Endodermal cell (in vitro differentiated cells): ENCODE data around the gene TBC1D22A.

- PRO-cap, result no peak
Measured at GRCh38 chr22:46275717-46276453, 8.1 kb downstream of the TTC38 start.

GRCh38 chr22:46377772-46377974, 42.2 kb downstream of the TRMU start:
- PRO-cap, result unidirectional peak, plus-strand start at chr22:46377855

GRCh38 chr22:46421047-46421748, 85.7 kb downstream of the TRMU start:
- PRO-cap, result no peak

DNA sequence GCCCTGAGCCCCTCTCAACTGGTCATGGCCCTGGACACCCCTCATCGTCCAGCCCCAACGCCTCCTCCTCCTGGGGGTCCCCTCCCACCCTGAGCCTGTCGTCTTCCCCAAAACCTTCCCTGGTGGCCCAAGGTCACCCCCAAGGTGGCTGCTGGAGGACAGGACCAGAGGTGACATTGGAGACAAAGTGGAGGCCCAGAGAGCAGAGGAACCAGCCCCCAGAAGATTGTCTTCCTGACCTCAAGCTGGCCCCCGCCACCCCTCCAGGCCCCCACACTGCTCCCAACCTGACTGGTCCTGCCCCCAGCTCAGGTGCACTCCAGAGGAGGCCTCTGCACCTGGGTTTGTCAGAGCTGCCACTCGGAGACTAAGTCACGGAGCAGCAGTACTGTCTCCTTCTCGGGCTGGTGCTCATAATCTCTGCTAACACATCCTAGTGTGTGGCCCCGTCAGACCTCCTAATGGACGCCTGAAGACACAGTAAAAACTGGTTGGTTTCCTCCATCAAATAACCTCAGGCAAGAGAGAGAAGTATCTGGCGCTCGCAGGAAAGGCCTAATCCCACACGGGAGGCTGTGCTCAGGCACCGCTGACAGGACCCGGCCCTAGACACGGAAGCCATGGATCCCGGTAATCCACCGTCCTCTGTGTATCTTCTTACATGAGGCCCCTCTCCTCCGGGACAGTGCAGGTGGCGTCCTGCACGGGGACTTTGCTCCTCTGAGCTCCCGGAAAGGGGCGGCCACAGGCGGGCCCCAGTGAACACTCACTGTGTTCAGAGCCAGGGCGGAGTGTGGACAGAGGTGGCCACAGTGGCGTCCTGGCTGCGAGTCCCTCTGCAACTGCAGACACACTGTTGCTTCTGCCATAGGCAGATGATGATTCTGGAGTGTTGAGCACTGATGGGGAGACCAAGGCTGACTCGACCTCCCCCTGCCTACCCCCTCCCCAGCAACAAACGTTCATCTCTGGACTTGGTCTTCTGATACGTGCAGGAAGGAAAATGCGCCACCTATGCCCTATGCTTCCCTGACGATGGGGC, 95.3 kb downstream of the TRMU start:
- PRO-cap, result no peak

GRCh38 chr22:46547185-46547798, 9.9 kb upstream of the CELSR1 start:
- PRO-cap, result no peak

- PRO-cap, result no peak
Measured at GRCh38 chr22:46560506-46560984, 23.1 kb upstream of the CELSR1 start.

GRCh38 chr22:46576683-46577690, 39.6 kb upstream of the CELSR1 start:
- PRO-cap, result bidirectional peak, plus-strand start at chr22:46577185, minus-strand start at chr22:46576954

DNA sequence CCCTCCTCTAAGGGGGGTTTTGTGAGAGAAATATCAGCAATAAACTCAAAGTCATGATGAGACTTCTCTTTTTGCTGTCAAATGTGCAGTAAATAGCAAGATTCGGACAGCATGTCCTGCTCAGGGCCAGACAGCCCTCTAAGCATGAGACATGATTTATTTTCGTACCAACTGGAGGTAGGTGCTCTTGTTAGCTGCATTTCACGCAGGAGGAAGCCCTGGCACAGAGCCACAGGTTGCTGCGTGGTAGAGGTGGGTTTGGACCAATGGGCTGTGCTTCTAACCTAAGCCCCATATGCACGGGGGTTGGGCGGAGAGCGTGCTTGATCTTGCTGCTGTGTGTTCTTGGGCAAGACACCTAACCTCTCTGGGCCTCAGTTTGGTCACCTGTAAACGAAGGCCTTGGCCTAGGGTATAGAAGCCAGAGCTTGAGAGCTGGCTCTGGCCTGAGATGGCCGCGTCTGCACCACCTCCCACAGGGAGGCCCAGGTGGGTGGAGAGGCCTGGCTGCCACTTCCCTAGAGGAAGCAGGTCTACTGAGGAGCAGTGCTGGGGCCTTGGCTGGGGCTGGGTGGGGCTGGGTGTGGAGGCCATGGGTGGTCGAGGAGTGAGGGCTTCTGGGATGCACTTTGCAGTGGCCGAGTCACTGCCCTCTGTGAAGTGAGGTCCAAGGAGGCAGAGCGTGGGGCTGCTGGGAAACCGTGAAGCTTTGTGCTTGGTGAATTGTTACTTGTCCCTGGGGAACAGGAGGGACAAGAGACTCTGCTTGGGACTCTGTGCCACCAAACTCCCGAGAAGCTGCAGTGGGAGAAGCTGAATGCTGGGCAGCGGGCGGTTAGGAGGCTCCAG, 38.5 kb upstream of the GRAMD4 start:
- PRO-cap, result no peak

GRCh38 chr22:46653395-46653731, 33.2 kb downstream of the GRAMD4 start:
- PRO-cap, result no peak

- PRO-cap, result no peak
Measured at GRCh38 chr22:46657859-46658715, 37.9 kb downstream of the GRAMD4 start.

DNA sequence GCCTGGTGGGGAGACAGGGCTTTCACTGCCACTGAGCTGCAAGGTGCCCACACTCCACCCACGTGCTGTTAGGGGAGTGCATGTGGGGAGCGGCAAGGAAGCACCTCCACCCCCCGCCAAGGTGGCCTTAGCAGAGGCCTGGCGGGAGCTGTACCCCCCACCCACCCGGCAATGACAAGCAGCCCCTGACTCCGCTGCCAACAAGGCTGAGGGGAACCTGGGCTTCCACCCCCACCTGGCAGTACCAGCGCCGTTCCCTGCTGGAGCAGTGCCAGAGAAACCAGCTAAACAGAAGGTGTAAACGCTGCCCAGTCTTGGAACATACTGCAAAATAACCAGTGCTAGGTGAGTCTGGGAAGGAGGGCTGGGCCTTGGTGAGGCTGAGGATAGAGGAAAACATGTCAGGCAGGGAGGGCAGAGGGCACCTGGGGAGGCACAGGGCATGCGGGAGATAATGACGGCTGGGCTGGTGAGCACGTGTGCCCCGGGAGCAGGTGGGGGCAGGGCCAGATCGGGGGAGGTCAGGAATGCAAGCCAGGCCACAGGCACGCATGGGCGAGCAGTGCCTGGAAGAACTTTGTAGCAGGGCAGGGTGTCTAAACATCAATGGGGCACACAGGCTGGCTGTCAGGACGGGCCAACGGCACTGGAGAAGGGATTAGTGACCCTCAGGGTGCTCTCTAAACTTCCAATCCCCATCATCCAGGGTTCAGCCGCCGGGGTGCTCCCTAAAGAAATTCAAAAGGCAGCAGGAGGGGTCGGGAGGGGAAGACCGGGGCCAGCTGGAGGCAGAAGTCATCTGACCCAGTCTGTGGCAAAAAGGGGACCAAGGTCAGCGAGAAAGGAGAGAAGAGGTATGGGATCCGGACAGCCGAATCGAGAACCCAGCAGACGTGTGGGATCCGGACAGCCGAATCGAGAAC, 6.6 kb downstream of the CERK start:
- PRO-cap, result no peak

- PRO-cap, result no peak
Measured at GRCh38 chr22:46749188-46749850, 11.3 kb upstream of the CERK start.

DNA sequence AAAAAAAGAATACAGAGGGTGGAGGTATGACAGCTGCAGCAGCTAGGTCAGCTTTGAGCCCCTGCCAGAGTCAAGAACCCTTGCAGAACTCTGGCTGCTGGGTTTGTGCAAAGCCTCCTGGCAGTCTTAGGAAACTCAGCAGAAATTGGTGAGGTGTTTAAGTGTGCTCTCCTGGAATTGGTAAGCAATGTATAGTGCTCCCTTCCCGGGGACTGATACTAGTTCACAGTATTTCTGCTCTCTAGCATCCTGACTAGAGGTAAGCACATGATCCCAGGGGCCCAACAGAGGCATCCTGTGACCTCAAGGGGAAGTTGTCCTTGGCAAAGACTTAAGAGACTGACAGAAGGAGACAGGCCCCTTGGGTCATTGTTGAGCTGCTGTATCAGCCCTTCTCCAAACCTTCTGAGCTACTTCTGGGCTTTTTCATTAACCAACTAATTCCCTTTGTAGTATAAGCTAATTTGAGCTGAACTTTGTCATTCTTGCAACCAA, 4.4 kb upstream of the TBC1D22A start:
- PRO-cap, result no peak

DNA sequence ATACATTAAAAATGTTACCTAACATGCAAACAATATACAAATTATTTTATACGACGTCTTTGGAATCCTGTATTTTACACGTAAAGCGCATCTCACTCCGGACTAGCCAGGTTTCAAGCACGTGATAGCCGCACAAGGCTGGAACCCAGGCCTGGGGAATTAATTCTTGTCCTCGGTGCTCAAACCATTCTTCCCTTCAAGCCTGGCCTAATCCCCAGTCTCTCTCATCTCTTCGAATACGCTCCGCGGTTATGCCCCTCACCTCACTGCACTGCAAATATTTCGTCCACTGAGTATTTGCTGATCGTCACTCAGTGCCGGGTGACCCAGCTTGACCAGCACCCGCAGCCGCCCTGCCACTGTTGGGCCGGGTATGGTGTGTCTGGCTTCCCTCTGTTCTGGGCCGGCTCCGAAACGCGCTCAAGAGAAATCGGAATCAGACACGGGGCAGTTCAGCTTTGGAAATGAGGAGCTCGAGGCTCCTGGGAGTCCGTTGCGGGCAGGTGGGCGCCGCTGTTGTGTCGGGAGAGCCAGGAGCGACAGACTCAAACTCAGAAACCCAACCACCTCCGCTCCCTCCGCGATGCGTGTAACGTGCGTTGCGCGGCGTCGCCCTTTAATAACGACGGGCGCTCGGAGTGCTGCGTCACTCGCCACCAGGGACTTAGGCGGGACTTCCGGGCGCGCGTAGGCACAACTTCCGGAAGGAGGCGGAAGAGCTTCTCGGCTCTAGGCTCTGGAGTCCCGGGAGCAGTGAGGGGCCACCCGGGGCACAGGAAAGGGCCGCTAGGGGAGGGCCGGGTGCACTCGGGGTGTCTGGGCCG, at the start of gene TBC1D22A:
TBC1D22A (plus strand) TSS at position 713 of the 824 bp plus-strand sequence.
- PRO-cap, result unidirectional peak, plus-strand start at position 162 of the sequence; unidirectional peak, plus-strand start at position 217 of the sequence; bidirectional peak, plus-strand start at position 702 of the sequence, minus-strand start at position 591 of the sequence

DNA sequence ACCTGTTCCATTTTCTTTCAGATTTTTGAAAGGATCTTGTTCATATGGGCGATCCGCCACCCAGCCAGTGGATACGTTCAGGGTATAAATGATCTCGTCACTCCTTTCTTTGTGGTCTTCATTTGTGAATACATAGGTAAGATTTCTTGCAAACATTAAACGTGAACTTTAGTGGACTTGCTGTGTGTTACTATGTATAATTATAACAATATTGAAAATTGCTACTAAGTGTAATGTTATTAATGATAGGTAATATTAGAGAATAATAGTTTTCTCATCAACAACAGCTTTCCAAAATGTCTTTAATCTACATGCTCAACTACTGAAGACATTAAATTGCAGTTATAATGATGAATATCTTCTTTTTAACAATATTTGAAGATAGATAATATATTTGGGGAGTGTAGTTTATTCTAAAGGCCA, 149.6 kb downstream of the TBC1D22A start:
- PRO-cap, result no peak

DNA sequence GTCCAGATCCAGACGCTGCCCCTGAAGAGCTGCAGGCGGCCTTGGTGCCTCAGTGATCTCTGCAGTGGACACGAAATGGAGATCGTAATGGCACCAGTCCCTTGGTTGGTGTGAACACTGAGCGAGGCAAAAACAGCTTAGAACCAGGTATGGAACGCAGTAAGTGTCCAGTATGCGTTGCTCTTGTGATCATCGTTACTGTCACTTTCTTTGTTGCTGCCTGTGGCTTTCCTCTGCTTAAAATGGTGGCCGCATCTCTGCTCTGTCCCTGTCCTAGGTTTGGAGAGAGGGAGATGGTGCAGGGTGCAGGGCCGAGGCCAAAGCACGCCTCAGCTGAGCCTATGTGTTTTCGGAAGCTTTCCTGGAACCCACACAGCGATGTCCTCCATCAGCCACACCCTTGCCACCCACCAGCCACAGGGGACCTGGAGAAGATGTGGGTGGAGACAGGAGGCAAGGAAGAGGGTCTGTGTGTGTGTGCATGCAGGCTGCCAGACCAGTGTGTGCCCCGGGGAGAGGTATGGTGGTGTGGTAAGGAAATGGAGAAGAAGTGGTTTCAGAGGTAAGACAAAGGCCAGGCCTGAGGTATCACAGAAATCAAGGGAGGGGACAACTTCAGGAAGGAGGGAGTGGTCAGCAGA, 155.7 kb downstream of the TBC1D22A start:
- PRO-cap, result no peak

DNA sequence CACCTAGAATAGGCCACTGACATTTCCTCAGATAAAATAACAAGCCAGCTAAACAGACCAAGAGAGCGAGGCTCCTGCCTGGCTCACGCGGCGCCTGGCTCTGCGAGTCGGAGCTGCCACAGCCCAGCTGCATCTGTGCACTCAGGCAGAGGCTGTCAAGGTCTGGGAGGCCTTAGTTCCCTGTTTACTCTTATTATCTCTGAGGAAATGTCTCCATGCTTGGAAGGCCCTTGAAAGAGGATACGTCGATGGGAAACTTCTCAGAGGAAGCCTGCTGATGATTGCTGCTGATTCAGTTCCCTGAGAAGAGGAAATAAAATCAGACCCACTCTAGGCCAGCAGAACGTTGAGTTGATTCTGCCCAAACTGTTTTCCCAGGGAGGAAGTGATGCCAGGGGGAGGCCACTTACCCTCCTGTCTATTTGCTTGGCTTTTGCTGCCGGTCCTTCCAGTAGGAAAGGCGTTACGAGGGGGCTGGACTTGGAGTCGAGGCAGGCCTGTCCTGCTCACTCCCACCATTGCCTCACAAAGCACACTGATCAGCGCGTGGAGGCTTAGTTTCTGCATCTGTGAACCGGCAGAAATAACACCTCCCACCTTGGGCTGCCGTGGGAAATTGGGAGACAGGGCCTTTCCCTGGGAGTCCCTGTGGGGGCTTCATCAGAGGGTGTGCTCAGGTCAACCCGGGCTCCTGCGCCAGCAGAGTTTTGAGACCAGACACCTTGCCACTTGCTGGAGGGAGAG, 208.9 kb downstream of the TBC1D22A start:
- PRO-cap, result no peak

GRCh38 chr22:47116355-47117022, 354.0 kb downstream of the TBC1D22A start:
- PRO-cap, result no peak

GRCh38 chr22:47176889-47177292, 414.4 kb downstream of the TBC1D22A start:
- PRO-cap, result no peak

DNA sequence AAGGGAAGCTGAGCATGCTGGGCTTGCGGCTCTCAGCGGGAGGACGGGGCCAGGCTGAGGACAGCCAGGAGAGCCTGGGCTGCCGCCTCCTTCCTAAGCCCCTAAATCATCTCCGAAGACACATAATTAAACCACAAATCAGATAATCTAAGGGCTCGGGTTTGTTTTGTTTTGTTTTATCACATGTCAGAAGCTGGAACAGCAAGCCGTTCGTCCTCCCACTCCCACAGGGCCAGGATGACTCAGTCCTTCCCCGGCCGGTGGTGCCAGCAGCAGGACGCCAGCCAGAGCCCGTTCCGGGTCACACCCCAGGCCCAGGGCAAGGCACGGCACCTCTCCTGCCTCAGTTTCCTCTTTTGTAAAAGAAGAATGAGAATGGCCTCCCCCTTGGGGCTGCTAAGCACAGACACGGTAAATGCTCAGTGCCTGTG, 399.3 kb upstream of the TAFA5 start:
- PRO-cap, result no peak